ENCODE results near the genes CES5A, MT1A, MT1F and CETP.

GRCh38 chr16:55835975-55836744 lies 3.3 kb upstream of the CES1 start:
CAGE:
- cytosol, long polyA minus RNA, result no peak
- cytosol, long polyA plus RNA, result no peak
- long polyA plus RNA, result no peak
- nucleus, long polyA minus RNA, result no peak
- nucleus, long polyA plus RNA, result no peak

GRCh38 chr16:55875202-55875601 lies at the start of gene CES5A:
Gene CES5A (minus strand): TSS chr16:55875373.
CAGE:
- cytosol, long polyA minus RNA, result no peak
- cytosol, long polyA plus RNA, result no peak
- long polyA plus RNA, result no peak
- nucleus, long polyA minus RNA, result no peak
- nucleus, long polyA plus RNA, result no peak

DNA sequence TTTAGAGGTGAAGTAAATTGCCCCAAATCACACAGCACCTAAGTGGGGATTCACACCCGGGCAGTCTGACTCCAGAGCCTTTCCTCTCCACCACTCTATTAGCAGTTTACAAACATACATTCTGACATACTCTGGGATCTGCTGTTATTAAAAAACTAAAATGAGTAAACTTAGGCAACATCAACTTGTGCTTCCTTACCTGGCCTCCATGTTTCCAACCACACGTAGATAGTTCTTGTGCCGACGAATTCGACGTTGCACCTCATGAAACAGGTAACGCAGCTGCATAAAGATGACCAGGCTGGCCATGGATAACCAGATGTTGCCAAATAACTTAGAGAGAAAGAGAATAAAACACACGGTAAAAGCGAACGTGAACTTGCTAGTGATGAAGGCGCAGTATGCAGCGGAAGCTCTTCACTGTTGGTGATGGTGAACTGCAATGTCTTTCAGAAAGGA lies 22.5 kb downstream of the AMFR start:
CAGE:
- cytosol, long polyA minus RNA, result no peak
- cytosol, long polyA plus RNA, result no peak
- long polyA plus RNA, result no peak
- nucleus, long polyA minus RNA, result no peak
- nucleus, long polyA plus RNA, result no peak

GRCh38 chr16:56404676-56405213 lies 20.6 kb downstream of the AMFR start:
CAGE:
- cytosol, long polyA minus RNA, result no peak
- cytosol, long polyA plus RNA, result no peak
- long polyA plus RNA, result no peak
- nucleus, long polyA minus RNA, result no peak
- nucleus, long polyA plus RNA, result no peak

GRCh38 chr16:56421868-56422771 lies 3.2 kb downstream of the AMFR start:
CAGE:
- cytosol, long polyA minus RNA, result no peak
- cytosol, long polyA plus RNA, result no peak
- long polyA plus RNA, result no peak
- nucleus, long polyA minus RNA, result no peak
- nucleus, long polyA plus RNA, result no peak

CAGE:
- cytosol, long polyA minus RNA, result no peak
- cytosol, long polyA plus RNA, result no peak
- long polyA plus RNA, result no peak
- nucleus, long polyA minus RNA, result no peak
- nucleus, long polyA plus RNA, result no peak
These were observed 11.1 kb downstream of the OGFOD1 start for GRCh38 chr16:56462244-56463085.

GRCh38 chr16:56637888-56638881 lies at the start of gene MT1A:
Gene MT1A (plus strand): TSS chr16:56638666.
CAGE:
- cytosol, long polyA minus RNA, result no peak
- cytosol, long polyA plus RNA, result no peak
- long polyA plus RNA, result no peak
- nucleus, long polyA minus RNA, result no peak
- nucleus, long polyA plus RNA, result no peak

DNA sequence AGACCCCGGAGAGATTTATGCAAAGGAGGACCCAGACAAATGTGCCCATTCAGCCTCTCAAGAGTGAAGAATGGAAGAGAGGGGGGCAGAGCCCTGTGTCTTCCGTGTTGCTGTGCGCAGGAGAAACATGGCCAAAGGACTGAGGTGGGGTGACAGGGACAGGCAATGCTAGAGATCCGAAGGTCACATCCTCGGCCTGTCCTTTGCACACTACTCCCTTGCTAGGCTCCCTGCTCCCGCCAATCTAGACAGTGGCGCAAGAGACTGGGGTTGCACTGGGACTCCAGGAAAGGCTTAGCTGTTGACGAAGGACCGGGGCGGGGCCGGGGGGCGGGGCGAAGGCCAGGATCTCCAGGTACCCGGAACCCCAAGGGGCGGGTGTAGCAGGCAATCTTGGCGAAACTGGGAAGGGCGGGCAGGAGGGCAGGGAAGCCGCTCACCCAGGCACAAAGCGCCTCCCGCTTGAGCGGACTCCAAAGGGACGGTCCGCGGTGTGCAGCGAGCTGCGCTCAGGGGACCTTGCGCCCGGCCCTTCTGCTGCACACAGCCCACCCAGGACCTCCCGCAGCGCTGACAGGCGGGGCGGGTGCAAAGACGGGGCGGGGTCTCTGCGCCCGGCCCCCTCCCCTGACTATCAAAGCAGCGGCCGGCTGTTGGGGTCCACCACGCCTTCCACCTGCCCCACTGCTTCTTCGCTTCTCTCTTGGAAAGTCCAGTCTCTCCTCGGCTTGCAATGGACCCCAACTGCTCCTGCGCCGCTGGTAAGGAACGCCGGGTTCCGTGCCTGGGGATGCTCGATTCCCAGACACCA lies at the start of gene MT1F:
TSS of gene MT1F (plus strand) at position 634 of the 811 bp plus-strand sequence.
CAGE:
- cytosol, long polyA minus RNA, result start-site peak on the plus strand centred at position 661 of the sequence, 12 bp wide, 11 reads
- cytosol, long polyA plus RNA, result no peak
- long polyA plus RNA, result no peak
- nucleus, long polyA minus RNA, result no peak
- nucleus, long polyA plus RNA, result start-site peak on the plus strand centred at position 365 of the sequence, 64 bp wide, 7 and 9 reads in 2 replicates; start-site peak on the plus strand centred at position 634 of the sequence, 65 bp wide, 16 and 30 reads in 2 replicates

GRCh38 chr16:56943199-56944225 lies 11.6 kb downstream of the HERPUD1 start:
CAGE:
- cytosol, long polyA minus RNA, result no peak
- cytosol, long polyA plus RNA, result no peak
- long polyA plus RNA, result no peak
- nucleus, long polyA minus RNA, result no peak
- nucleus, long polyA plus RNA, result no peak

DNA sequence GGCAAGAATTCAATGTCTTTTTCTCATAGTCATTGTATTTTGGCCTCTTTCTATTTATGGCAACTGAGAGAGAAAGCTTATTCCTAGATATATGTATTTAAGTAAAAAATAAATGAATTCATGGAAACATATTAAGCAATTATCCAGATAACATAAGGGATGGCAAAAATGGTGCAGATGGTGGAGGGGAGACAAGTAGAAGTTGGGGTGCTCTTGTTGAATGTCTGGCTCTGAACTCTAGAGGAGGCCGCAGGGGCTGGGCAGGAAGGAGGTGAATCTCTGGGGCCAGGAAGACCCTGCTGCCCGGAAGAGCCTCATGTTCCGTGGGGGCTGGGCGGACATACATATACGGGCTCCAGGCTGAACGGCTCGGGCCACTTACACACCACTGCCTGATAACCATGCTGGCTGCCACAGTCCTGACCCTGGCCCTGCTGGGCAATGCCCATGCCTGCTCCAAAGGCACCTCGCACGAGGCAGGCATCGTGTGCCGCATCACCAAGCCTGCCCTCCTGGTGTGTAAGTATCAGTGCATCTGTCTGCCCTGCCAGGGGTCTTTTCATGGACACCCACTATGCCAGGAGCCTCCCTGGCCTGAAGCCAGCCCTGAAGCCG lies at the start of gene CETP:
TSS of gene CETP (plus strand) at position 372 of the 615 bp plus-strand sequence.
CAGE:
- cytosol, long polyA minus RNA, result no peak
- cytosol, long polyA plus RNA, result no peak
- long polyA plus RNA, result no peak
- nucleus, long polyA minus RNA, result no peak
- nucleus, long polyA plus RNA, result no peak

DNA sequence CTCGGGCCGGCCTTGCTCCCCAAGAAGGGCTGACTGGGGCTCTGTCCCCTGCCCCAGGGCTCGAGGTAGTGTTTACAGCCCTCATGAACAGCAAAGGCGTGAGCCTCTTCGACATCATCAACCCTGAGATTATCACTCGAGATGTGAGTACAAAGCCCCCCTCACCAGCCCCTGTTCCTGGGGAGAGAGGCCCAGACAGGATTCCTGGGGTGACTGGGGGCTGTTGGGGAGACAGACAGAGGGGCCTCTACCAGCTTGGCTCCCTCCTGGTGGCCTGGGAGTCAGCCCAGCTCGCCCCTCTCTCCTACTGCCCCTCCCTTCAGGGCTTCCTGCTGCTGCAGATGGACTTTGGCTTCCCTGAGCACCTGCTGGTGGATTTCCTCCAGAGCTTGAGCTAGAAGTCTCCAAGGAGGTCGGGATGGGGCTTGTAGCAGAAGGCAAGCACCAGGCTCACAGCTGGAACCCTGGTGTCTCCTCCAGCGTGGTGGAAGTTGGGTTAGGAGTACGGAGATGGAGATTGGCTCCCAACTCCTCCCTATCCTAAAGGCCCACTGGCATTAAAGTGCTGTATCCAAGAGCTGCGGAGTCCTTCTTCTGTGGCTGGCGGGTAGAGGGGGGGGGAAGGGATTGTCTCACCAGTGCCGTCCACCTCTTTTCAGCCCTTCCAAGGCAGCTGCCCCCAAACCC lies 5.9 kb upstream of the NLRC5 start:
CAGE:
- cytosol, long polyA minus RNA, result no peak
- cytosol, long polyA plus RNA, result no peak
- long polyA plus RNA, result no peak
- nucleus, long polyA minus RNA, result no peak
- nucleus, long polyA plus RNA, result no peak

DNA sequence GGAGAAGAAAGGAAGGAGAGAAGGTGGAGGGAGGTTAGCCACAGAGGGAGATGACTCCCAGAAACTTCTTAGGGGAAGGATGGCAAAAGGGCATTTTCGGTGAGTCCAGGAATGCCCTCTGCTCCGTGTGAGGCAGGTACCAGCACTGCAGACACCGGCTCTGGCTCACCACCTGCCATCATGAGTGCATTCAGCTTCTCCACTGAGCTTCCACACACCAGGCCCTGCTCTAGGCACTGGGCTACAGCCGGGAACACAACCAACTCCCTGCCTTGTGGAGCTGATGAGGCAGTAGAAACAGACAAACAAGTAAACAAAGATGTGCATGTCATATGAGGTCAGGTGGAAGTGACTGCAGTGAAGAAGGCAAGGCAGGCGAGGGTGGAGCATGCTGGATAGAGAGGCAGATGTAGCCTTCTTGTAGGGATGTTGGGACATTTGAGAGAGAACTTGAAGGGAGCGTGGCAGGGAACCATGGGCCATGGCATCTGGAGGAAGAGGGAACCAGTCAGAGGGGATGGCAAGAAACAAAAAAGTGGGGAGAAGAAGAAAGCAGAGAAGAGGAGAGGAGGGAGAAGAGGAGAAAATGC lies 4.9 kb downstream of the NLRC5 start:
CAGE:
- cytosol, long polyA minus RNA, result no peak
- cytosol, long polyA plus RNA, result no peak
- long polyA plus RNA, result no peak
- nucleus, long polyA minus RNA, result no peak
- nucleus, long polyA plus RNA, result no peak

DNA sequence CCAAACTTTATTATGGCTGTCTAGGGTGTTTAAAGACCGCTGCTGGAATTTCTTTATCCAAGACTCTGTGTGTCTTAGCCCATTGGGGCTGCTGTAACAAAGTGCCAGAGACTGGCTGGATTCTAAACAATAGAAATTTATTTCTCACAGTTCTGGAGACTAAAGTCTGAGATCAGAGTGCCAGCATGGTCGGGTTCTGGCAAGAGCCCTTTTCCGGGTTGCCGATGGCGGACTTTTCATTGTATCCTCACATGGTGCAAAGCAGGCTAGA lies 9.4 kb downstream of the NLRC5 start:
CAGE:
- cytosol, long polyA minus RNA, result no peak
- cytosol, long polyA plus RNA, result no peak
- long polyA plus RNA, result no peak
- nucleus, long polyA minus RNA, result no peak
- nucleus, long polyA plus RNA, result no peak

DNA sequence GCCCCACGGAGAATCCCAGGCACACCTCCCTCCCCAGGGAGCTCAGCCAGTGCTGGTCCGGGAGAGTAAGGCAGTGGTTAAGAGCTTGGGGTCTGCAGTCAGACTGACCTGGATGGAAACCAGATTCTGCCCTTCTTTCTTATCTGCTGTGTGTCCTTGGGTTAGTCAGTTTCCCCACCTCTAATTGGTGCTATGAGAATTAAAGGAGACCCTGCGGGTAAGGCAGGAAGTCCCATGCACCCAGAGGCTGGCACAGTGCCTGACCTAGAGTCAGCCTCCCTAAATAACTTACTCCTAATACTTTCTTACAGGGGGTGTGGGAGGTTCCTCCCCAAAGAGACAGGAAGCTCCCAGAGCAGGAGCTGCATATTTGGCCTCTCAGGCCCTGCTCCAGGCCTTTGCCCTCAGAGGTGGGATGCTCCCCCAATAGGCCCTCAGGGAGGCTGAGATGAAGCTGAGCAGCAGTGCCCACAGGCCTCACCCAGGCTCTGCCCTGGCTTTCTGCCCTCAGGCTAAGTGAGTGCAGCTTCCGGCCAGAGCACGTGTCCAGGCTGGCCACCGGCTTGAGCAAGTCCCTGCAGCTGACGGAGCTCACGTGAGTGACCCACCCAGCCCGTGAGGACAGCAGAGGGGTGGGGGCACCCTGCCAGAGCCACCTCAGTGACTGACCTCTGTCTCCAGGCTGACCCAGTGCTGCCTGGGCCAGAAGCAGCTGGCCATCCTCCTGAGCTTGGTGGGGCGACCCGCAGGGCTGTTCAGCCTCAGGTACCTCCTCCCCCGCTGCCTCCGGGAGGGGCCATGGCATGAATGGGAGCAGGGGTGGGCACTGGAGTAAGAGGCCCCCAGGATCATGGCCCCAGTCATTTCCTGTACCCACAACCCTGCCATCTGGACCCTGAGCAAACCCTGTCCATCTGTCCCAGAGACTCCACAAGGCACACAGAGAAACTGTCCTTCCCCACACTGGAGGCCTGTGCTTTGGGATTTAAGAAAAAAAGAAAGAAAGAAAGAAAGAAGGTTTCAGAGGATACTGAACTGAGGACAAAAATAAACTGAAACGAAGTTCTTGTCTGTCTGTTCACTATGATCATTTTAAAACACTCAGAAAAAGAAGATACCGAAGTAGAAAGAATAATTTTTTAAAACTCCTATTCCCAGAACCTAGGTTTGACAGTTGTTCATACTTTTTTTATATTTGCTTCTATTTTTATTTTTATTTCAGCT lies 31.0 kb upstream of the CPNE2 start:
CAGE:
- cytosol, long polyA minus RNA, result no peak
- cytosol, long polyA plus RNA, result no peak
- long polyA plus RNA, result no peak
- nucleus, long polyA minus RNA, result no peak
- nucleus, long polyA plus RNA, result no peak

DNA sequence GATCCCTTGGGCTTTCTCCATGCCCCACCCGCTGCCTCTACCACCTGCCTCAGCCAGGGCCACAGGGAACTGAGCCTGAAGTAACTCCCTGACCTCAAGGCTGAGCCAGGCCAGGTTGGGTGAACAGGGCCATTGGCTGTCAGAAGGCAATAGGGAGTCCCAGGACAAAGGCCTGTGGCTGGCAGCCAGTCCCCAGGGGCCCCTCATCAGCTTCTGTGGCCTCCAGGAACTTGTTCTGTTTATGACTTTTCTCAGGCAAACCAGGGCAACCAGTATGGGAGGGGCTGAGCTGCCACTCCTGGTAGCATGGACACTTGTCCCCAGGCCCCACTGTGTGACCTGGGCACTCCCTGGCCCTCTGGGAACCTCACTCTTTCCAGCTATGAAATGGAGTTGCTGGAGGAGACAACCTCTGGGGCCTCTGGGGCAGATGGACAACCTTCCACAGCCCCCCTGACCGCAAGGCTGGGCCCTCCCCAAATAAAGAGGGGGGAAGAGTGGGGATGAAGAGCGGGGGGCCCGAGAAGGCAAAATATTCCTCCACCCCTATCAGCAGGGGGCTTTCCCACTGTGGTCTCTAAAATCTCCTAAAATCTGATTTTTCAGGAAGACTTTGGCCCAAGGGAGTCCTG lies 40.2 kb downstream of the CPNE2 start:
CAGE:
- cytosol, long polyA minus RNA, result no peak
- cytosol, long polyA plus RNA, result no peak
- long polyA plus RNA, result no peak
- nucleus, long polyA minus RNA, result no peak
- nucleus, long polyA plus RNA, result no peak

GRCh38 chr16:57144911-57145640 lies 40.8 kb downstream of the PSME3IP1 start:
CAGE:
- cytosol, long polyA minus RNA, result no peak
- cytosol, long polyA plus RNA, result no peak
- long polyA plus RNA, result no peak
- nucleus, long polyA minus RNA, result no peak
- nucleus, long polyA plus RNA, result no peak

CAGE:
- cytosol, long polyA minus RNA, result no peak
- cytosol, long polyA plus RNA, result no peak
- long polyA plus RNA, result no peak
- nucleus, long polyA minus RNA, result no peak
- nucleus, long polyA plus RNA, result no peak
These were observed 9.8 kb upstream of the ARL2BP start for GRCh38 chr16:57235065-57235824.

GRCh38 chr16:57297627-57298304 lies 13.3 kb upstream of the PLLP start:
CAGE:
- cytosol, long polyA minus RNA, result no peak
- cytosol, long polyA plus RNA, result no peak
- long polyA plus RNA, result no peak
- nucleus, long polyA minus RNA, result no peak
- nucleus, long polyA plus RNA, result no peak

DNA sequence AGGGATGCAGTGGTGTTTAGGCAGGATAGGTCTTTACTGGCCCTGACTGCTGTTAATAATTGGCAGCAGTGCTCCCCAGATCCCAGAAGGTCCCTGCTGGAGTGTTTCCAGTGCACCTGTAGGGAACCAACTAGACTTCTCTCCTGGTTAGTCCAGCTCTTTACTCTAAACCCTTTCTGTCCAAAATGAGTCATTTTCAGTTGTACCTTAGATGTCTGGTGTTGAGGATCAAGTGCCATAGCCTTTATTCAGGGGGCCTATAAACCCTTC lies 8.7 kb downstream of the POLR2C start:
CAGE:
- cytosol, long polyA minus RNA, result no peak
- cytosol, long polyA plus RNA, result no peak
- long polyA plus RNA, result no peak
- nucleus, long polyA minus RNA, result no peak
- nucleus, long polyA plus RNA, result no peak

DNA sequence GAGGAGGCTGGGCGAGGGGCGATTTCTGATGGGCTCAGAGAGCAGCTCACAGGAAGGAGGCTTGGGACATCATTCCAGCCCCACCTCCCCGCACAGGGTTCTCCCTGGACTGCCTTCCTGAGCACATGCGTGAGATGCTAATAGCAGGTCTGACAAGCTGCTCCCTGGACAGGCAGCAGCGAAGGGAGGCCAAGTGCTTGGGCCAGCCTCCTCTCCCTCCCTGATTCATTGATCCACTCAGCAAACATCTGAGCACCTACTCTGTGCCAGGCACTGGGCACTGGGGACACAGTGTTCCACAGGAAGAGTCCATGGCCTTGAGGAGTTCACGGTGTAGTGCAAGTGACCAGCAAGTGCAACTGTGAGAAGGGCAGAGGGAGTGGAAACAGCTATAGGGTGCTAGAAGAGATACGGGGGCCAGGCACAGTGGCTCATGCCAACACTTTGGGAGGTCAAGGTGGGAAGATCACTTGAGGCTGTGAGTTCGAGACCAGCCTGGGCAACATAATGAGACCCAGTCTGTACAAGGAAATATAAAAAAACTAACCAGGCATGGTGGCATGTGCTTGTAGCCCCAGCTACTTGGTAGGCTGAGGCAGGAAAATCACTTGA lies 14.6 kb upstream of the DOK4 start:
CAGE:
- cytosol, long polyA minus RNA, result no peak
- cytosol, long polyA plus RNA, result no peak
- long polyA plus RNA, result no peak
- nucleus, long polyA minus RNA, result no peak
- nucleus, long polyA plus RNA, result no peak

All from keratinocyte (primary cell).